Omental fat pad (tissue), 4 donors: ENCODE measurements around a stretch of chr1.

GRCh38 chr1:18107162-18107451 is 491 bp upstream of the IGSF21 start:
- PRO-cap, result no peak
- RAMPAGE, long total RNA, 4 experiments, result no peak in any of the 4 experiments

DNA sequence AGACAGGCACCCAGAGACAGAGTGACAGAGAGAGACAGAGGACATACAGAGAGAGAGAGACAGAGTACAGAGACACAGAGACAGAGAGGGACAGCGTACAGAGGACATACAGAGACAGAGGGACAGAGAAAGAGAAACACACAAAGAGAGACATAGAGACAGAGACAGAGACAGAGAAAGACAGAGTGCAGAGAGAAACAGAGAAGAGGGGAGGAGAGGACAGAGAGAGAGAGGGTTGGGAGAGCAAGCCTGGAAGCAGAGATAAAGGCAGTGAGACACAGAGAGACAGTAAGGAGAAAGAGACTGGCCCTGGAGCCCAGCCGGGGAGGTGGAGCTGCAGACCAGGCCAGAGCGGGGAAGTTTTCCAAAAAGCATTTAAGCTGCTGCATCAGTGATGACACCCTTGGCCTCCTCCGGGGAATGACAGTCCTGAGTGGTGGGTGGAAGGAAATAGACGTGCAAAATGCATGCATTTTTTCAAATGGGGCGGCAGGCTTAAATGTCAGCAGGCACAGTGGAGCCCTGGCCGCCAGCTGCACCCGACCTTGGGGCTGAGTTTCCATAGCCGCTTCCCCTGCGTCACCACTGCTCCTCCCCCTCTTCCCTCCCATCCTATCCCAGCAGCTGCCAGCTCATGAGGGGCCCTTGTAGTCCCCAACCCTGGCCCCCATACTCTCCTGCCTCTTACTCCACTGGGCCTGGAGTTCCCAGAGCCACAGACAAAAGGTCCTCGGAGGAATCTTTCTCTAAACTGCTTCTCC is 95.4 kb upstream of the KLHDC7A start:
- PRO-cap, result no peak
- RAMPAGE, long total RNA, 4 experiments, result no peak in any of the 4 experiments

- PRO-cap, result no peak
- RAMPAGE, long total RNA, 4 experiments, result no peak in any of the 4 experiments
These were observed 15.2 kb downstream of the IFFO2 start for GRCh38 chr1:18941214-18941826.

DNA sequence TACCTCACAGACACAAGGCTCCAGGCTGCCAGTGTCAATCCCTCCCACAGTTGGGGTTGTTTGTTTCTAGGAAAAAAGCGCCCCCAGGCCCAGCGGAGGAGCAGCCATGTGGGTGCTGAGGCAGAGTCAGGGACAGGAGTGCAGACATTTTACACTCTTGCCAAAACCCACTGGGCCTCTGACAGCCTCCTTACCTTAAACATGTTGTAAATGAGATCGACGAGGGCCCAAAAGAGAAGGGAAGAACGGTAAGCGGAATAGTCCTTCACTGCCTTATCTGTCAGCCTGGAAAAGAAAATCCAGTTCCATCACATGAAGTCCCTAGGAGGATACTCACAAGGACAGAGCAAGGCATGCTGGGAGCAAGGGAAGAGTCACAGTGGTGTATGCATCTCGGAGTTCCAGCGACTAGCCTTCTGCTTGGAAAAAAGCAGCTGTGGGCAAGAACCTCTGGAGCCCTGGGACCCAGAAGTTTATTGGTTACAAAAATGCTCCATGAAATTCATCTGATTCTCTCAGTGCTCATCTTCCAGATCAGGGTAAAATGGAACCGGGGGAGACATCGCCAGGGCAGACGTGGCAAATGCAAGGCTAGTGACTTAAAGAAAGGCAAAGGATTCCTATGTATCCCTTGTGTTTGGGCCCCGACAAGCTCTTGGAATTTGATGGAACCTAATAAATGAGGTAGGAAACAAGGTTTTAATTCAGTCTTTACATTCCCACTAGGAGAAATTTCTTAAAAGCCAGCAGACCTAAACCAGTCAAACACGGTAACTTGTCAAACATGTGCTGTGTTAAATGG is 121.5 kb upstream of the IFFO2 start:
- PRO-cap, result no peak
- RAMPAGE, long total RNA, 4 experiments, result start-site peak on the minus strand in 1 of 4 experiments, centred at position 571 of the sequence, 14 reads per replicate

GRCh38 chr1:19079250-19080474 is 123.2 kb upstream of the IFFO2 start:
- PRO-cap, result no peak
- RAMPAGE, long total RNA, 4 experiments, result no peak in any of the 4 experiments

DNA sequence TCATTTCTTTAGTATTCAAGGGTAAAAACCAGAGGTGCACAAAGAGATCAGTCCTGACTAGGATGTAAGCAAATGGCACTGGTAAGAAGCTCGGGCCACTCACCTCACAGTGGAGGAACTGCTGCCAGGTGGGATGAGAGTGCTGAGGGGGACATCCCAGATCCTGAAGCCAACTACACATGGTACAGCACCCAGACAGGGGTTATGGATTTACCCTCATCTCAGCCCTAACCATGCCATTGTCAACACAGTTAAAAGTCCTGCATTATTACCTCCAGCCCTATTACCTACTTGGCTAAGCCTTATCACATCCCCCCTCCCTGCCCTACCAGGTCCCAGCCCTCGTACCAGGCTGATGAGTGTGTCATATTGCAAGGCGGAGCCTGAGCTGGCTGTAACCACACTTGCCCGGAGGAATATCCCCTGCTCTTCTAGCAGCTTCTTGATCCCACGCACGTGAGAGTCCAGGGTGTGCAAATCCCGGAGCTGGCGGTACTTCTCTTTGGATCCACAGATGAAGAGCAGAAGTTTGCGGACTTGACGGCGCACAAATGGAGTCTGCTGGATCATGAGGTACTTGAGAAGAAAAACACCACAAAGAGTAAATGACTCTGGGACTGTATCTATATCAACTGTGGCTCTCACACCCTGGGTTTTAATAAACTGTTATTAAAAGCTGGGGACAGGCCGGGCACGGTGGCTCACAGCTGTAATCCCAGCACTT is 87.4 kb downstream of the UBR4 start:
- PRO-cap, result no peak
- RAMPAGE, long total RNA, 4 experiments, result start-site peak on the minus strand in 1 of 4 experiments, centred at position 416 of the sequence, 19 reads per replicate

DNA sequence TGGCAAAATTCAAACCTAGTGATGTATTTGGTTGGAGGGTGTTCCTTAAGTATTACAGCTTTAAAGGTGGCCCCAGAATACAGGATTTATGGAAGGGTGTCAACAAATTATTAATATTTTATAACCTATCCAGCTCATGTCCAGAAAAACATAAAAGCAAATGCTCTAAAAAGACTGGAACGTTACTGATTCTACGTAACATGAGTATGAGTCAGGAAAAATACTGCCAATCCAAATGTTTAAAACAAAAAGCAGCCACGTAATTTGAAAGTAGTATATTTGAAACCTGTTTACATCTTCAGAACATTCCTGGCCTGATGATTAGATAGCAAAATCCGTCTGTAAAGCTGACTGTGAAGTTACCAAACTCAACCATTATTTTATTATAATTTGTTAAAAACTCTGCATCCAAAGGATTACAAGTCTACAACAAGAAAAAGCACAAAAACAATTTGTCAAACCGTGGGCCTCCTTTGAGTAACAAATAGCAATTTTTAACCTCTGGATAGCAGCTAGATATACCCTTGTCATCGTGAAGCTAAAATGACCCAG is 1.3 kb downstream of the UBR4 start:
- PRO-cap, result no peak
- RAMPAGE, long total RNA, 4 experiments, result no peak in any of the 4 experiments

DNA sequence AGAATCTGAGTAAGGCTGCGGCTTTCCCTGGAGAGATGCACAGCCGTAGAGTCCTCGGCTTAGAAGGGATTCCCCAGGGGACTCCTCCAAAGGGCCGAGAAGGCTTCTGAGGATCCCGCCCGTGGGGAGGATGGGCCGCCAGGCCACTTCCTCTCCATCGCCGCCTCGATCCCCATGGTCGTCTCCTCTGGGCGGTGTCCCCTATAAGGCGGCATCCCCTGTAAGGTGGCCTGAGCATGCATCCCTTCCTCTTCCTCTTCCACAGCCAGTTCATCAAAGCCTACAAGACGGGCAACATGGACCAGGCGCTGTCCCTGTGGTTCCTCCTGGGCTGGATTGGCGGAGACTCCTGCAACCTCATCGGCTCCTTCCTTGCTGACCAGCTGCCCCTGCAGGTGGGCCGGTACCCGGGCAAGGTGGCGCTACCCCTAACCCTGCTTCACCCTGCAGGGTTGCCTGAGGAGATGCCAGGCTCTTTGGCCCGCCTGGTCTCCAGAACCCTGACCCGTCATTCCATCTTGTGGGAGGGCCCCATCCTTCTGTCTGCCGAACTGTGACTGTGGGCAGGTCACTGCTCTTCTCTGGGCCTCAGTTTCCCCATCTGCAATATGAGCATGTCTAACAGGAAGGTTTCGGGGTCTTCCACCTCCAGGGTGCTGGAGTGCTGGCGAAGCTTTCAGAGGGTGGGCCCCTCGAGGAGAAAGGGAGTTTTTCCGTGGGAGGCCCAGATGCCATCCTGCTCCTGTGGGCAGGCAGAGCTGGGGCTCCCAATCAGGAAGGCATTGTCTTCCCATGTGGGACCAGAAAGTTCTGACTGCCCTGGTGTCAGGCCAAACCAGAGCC is 12.5 kb downstream of the SLC66A1 start:
- PRO-cap, result no peak
- RAMPAGE, long total RNA, 4 experiments, result no peak in any of the 4 experiments

- PRO-cap, result no peak
- RAMPAGE, long total RNA, 4 experiments, result no peak in any of the 4 experiments
These were observed 13.9 kb downstream of the SLC66A1 start for GRCh38 chr1:19325675-19326767.

DNA sequence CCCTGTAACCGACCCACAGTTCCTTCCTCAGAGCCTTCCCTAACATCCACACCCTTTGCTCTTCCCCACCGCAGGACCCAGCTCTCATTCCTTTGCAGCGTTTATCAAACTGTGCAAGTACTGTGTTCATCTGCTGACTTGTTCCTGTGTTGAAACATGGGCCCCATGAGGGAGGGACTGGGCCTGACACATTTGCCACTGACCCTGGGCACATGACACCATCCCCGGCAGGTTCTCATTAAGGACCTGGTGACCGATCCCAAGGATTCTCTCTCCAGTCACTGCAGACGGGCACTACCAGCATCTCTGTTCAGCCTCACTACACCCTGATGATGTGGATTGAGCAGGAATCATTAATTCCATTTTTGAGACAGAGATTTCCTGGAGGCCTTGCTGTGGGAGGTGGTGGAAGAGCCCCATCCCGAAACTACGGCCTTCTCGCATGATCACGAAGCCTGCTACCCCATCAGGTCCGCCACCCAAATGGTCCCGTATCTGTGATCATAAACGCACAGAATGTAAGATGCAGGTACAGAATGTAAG is 58.7 kb downstream of the SLC66A1 start:
- PRO-cap, result no peak
- RAMPAGE, long total RNA, 4 experiments, result no peak in any of the 4 experiments

DNA sequence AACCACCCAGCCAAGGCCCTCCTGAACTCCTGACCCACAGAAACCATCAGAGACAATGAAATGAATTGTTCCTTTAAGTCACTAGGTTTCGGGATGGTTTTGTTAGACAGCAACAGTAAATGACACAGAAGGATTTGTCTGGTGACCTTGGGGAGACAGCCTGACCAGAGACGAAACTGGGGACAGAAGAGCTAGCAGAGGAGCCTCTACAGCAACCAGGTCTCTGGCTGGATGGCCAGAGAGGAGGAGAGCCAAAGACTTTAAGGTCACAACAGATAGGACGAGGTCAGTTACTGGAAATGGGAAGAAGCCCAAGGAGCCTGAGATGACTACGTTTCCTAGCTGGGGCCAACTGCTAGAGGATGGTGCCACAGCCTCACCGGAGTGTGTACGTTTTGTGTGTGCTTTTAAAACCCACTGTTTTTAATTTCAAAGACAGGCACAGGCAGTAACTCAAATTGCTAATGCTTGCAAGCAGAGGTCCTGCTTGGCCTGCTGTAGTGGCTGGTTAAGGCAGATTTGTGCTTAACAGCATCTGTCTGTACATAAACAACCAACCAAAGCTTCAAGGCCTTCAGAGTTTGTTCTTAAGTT is 58.5 kb downstream of the CAPZB start:
- PRO-cap, result no peak
- RAMPAGE, long total RNA, 4 experiments, result no peak in any of the 4 experiments

DNA sequence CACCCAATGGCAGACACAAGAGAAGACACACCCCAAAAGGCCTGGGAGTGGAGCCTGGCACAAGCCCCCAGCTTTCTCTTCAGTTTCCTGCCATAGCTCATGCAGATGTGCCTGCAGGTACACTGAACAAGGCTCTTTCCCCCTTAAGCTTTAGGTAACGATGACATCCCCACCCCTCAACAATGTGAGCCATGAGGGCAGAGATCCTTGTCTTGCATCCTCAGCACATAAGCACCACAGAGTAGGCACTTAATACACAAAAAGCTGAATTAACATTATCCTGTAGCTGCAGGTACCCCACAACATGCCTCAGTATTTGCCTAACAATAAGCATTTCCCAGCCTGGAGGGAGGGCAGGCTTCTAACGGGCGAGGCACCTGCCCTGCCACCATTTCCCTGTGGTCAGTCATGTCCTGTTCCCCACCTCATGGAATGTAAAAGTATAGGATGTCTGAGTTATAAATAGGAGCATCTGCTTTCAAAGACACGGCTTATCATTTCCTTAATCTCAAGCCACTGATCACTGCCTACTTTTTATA is 3.6 kb downstream of the CAPZB start:
- PRO-cap, result no peak
- RAMPAGE, long total RNA, 4 experiments, result no peak in any of the 4 experiments

DNA sequence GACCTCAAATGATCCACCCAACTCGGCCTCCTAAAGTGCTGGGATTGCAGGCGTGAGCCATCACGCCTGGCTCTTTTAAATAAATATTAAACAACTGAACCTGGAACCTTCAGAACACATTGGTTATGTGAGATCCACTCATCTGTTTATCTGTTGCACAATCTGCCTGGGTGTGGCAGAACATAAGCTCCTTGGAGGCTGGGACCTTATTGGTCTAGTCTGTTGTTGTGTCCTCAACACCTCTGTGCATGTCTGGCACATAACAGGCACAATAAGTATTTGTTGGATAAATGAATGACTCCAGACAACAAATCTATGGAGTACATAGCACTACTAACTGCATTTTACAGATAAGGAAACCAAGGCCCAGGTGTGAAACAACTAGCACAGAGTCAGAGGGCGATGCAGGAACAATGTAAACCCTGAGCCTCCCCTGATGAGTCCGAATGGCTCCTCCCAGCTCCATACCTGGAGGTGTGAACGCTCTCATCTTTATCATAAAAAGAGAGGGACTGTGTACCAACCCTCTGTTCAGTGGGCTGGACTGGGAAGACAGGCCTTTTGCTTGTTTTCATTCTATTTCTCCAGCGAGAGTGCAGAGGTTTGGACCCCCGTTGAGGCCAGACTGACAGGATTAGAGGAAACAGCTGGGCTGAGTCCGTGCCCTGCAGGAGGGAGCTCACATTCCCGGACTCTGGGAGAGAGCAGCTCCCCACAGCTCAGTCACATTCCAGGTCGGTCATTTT is 3.9 kb upstream of the NBL1 start:
- PRO-cap, result no peak
- RAMPAGE, long total RNA, 4 experiments, result no peak in any of the 4 experiments

DNA sequence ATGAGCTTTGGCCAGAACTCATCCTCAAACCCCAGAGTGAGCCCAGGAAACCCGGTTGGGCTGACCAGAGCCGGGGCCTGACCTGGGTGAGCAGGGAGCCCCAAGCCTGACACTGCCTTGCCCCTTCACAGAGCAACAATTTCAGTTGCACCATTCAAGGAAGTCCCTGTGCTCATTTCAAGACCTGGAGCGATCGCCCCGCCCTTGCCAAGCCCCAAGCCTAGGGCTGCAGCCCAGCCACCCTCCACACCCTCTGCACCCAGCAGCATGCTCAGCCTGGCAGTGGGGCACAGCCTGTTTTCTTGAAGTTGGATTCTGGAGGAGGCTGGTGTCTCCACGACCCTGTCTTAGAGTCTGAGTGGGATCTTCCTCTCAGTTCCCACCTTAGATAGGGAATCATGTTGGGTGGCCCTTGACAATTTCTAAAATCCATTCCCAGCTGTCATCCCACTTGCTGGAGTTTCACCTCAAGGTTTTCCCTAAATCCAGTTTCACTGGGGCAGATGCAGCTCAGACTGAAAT is 2.4 kb downstream of the NBL1 start:
- PRO-cap, result no peak
- RAMPAGE, long total RNA, 4 experiments, result no peak in any of the 4 experiments

DNA sequence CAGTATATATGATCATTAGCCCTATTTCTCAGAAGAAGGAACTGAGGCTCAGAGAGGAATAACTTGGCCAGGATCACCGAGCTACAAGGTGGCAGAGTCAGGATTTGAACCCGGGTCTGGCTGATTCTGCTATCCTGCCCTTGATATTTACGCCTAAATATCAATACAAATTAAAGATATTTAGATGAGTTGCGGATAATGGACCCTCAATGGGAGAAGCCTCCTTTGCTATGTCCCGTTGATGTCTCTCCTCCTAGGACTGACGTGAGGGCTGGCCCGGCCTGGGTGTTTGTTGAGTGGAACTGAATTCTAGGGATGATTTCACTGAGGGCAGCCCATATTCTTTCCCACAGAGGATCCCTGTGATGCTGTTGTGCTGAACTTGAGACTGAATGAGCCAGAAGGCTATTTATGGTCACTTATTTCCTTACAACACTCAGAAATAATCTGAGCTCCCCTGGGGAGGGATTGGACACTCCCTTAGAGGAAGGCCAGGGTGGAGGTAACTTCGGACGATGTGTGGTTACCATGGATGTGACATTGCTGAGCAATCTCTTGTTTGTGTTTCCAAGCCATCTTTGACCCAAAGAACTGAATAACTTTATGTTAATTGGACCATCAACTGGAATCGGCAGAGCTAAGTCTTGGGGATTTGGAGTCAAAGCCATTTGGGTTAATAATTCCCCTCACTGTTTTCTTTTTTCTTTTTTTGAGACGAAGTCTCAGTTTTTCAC is 5.0 kb upstream of the TMCO4 start:
- PRO-cap, result no peak
- RAMPAGE, long total RNA, 4 experiments, result no peak in any of the 4 experiments

GRCh38 chr1:19812835-19813764 is 2.0 kb downstream of the RNF186 start:
- PRO-cap, result no peak
- RAMPAGE, long total RNA, 4 experiments, result no peak in any of the 4 experiments

GRCh38 chr1:19845113-19845599 is 30.1 kb upstream of the RNF186 start:
- PRO-cap, result no peak
- RAMPAGE, long total RNA, 4 experiments, result no peak in any of the 4 experiments

- PRO-cap, result no peak
- RAMPAGE, long total RNA, 4 experiments, result no peak in any of the 4 experiments
These were observed 16.1 kb downstream of the PLA2G2E start for GRCh38 chr1:19907110-19907848.

GRCh38 chr1:19967792-19967997 is 11.7 kb downstream of the PLA2G2A start:
- PRO-cap, result no peak
- RAMPAGE, long total RNA, 4 experiments, result no peak in any of the 4 experiments

DNA sequence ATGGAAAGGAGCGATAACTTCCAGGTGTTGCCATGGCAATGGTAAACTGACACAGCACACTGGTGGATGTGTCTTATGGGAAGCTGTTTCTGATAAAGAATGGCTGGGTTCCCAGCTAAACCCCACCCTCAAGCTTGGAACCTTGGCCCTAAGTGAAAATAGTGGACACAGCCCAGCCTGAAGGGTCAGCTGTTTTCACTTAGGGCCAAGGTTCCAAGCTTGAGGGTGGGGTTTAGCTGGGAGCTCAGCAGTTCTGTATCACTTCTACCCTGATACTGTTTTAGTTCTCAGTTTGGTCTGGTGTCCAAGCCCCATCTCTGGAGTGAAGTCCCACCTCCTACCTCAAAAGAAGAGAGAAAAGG is 29.2 kb upstream of the PLA2G2A start:
- PRO-cap, result no peak
- RAMPAGE, long total RNA, 4 experiments, result no peak in any of the 4 experiments